UCH-1 (cell line): ENCODE measurements around a stretch of chr16.

DNA sequence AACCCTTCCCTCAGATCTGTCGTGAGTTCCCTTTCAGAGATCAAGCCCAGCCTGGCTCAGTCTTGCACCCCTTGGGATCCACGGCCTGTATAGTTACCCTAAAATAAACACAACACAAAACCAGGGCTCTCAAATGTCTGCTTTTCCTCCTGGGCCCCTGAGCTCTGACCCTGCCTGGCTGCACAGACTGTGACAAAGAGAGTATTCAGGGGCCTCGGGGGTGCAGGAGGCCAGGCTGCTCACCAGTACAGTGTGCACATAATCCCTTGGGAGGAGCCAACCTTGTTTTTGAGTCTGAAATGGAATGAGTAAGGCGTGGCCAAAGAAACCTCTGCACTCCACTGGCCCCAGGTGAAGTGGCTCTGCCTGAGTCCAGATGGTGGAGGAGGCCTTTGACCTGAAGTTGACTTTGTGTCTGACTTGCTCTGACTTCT, 5.8 kb upstream of the SPIRE2 start:
- RRBS = no CpG with 5 or more reads among the region's 4 CpGs

GRCh38 chr16:89842814-89843274, 14.6 kb downstream of the SPIRE2 start:
- RRBS = 84% methylated on average over 2 of the region's 8 CpGs

DNA sequence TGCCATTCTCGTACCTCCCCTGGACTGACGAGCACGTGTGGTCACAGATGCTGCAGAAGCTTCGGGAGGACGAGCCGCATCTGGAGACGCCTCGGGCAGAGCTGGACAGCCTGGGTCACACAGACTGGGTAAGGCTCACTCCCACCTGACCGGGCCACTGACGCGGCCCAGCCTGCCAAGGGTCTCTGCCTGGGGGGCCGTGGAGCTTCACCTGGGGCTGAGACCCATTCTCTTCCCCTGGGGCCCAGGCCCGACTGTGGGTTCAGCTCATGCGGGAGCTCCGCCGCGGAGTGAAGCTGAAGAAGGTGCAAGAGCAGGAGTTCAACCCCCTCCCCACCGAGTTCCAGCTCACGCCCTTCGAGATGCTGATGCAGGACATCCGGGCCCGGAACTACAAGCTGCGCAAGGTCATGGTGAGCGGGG, 19.1 kb upstream of the TCF25 start:
- RRBS = no CpG with 5 or more reads among the region's 24 CpGs

DNA sequence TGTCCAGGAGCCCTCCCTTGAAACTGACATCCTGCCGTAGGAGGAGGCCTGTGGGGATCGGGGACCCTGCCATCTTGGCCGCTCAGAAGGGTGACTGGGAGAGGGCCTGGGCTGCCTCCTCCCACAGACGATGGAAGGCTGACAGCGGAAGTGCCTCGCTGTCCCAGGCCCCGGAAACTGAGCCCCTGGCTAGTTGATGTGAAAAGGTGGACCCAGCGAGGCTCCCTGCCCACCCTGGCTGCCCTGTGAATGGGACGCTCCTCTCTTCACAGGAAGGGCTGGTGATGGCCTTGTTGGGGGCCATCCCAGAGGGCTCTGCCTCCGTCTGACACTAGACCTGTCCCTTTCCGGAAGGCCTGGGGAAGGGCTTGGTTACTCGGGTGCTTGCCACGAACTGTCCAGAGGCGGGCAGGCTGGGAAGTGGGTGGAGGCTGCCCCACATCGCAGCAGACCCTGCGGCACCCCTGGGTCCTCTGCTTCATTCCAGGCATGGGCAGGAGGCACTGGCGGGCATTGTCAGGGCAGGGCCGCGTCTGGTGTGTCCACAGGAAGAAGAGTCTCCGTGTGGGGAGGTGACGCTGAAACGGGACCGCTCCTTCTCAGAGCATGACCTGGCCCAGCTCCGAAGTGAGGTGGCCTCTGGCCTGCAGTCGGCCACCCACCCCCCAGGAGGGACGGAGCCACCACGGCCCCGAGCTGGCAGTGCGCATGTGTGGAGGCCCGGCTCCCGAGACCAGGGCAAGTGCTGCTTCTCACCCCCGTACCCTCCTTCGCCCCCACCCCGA, 14.6 kb upstream of the TCF25 start:
- RRBS = no CpG with 5 or more reads among the region's 34 CpGs

GRCh38 chr16:89863020-89863540, 10.3 kb upstream of the TCF25 start:
- RRBS = no CpG with 5 or more reads among the region's 13 CpGs

GRCh38 chr16:89903882-89904284, 14.8 kb upstream of the MC1R start:
- RRBS = no CpG with 5 or more reads among the region's 12 CpGs

DNA sequence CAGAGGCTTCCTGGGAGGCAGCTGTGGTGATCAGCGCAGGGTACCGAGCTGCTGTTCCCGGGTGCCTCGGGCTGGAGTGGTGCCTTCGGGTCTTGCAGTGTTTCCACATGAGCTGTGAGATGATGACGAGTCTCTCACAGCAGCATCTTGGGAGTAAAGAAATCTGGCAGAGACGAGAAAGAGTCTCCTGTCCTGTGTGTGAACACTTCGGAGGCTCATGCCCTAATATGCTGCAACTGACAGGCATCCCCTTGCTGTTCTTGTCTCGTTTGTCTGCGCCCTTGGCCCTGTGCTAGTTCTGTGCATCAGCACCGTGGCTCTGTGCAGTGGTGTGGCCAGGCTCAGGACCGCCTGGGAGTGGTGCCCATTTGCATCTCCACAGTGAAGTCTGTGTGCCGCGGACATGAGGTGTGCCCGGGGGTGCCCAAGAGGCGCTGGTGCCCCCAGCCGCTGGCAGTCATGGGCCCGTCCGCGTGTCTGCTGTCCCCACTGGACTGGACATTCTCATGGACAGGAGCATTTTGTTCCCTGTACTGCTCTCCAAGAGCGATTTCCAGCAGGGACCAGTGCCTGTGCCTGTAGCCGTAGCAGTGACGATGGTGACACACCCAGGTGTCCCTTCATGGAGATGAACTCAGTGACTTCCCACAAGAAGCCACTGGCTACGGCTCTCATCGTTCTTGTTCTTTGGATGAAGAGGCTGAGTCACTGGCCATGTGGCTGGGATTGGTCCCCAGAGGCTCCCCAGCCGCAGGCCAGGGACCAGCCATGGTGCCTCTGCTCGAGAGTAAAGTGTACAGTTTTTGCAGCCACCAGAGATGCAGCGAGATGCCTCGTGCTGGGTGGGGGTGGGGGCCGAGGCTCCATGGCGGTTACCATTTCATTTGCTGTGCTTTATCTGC, 13.1 kb upstream of the MC1R start:
- RRBS = no CpG with 5 or more reads among the region's 31 CpGs

DNA sequence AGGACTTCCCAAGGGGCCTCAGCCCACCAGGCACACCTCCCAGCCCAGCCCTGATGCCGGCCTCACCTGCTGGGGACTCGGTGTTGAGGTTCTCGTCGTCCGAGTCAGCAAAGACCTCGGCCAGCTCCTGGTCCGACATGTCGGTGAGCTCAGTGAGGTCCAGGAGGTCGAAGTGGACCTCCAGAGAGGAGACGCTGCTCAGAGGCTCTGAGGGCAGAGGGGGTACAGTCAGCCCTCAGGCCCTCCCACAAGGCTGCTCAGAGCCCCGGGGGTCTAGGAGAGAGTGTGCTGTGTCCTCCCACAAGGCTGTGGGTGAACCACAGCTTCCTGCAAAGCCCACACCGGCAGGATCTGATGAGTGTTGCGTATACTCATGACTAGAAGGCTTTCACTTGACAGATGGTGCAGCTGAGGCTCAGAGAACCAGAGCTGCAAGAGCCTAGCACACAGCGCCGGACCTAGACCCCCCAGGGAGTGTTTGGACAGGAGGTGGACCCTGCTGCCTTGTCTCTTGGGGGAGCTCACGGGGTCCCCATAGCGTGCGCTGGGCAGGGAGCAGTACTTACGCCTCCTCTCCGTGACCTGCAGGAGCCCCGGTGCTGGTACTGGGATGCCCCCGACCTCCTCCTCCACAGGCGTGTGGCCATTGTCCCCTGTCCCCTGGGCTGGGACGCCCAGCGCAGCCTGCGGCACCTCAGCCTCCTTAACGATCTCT, 10.4 kb downstream of the DBNDD1 start:
- RRBS = 34% methylated on average over 5 of the region's 27 CpGs